HCT116 (cell line): ENCODE results near the gene KIAA0319L.

GRCh38 chr1:35556957-35557951 is at the start of gene KIAA0319L:
Gene KIAA0319L (minus strand): TSS chr1:35557403.
- RRBS = 1% methylated on average over 40 of the region's 76 CpGs

- RRBS = no CpG with 5 or more reads among the region's 7 CpGs
Measured at GRCh38 chr1:35566051-35566502, 7.0 kb upstream of the TFAP2E start.

- RRBS = no CpG with 5 or more reads among the region's 57 CpGs
Measured at GRCh38 chr1:35577284-35578095, 4.4 kb downstream of the TFAP2E start.

- RRBS = no CpG with 5 or more reads among the region's 3 CpGs
Measured at GRCh38 chr1:35751326-35751572, 18.5 kb downstream of the CLSPN start.

- RRBS = no CpG with 5 or more reads among the region's 3 CpGs
Measured at GRCh38 chr1:35854560-35855048, 28.4 kb upstream of the AGO1 start.

GRCh38 chr1:35855049-35856165 is 27.6 kb upstream of the AGO1 start:
- RRBS = no CpG with 5 or more reads among the region's 17 CpGs

- RRBS = 3% methylated on average over 5 of the region's 38 CpGs
Measured at GRCh38 chr1:35883549-35884381, 756 bp downstream of the AGO1 start.

DNA sequence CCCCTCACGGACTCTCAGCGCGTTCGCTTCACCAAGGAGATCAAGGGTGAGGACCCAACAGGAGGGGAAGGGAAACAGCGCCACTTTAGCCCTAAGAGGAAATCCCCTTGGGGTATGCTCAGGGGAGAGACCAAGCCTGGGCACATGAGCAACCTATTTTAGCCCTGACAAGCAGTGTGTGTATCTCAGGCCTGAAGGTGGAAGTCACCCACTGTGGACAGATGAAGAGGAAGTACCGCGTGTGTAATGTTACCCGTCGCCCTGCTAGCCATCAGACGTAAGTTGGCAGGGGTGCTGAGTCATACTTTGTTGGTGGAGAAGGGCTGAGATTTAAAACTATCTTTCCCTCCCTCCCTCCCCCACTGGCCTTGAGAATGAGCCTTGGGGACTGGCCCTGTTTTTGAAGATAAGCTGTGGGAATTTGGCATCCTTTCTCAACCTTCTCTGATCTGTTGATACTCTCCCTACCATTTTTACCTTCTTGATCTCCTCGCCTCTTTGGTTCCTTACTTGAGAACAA is 11.2 kb downstream of the AGO1 start:
- RRBS = no CpG with 5 or more reads among the region's 11 CpGs

GRCh38 chr1:36008298-36009208 is 75.3 kb upstream of the TEKT2 start:
- RRBS = no CpG with 5 or more reads among the region's 10 CpGs

DNA sequence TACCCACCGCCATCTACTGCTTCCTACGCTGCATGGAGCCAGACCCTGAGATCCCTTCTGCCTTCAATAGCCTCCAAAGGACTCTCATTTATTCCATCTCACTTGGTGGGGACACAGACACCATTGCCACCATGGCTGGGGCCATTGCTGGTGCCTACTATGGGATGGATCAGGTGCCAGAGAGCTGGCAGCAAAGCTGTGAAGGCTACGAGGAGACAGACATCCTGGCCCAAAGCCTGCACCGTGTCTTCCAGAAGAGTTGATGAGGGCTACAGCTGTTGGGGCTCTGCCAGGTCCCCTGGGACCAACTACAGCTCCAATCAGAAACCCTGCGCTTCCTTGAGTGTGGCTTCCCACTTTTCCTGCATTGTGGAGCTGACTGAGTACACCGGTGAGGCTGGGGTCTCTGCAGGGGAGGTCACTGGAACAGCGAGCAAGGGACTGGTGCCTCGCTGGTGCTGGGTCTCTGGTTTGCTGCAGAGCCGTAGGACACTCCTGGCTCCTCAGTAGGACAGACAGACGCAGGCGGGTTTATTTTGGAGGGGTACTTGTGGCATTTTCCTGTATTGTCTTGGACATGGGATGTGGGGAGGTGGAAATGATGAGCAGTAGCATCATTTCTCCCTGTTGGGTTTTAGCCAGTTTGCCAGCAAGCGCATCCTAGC is 4.6 kb downstream of the ADPRS start:
- RRBS = no CpG with 5 or more reads among the region's 12 CpGs

DNA sequence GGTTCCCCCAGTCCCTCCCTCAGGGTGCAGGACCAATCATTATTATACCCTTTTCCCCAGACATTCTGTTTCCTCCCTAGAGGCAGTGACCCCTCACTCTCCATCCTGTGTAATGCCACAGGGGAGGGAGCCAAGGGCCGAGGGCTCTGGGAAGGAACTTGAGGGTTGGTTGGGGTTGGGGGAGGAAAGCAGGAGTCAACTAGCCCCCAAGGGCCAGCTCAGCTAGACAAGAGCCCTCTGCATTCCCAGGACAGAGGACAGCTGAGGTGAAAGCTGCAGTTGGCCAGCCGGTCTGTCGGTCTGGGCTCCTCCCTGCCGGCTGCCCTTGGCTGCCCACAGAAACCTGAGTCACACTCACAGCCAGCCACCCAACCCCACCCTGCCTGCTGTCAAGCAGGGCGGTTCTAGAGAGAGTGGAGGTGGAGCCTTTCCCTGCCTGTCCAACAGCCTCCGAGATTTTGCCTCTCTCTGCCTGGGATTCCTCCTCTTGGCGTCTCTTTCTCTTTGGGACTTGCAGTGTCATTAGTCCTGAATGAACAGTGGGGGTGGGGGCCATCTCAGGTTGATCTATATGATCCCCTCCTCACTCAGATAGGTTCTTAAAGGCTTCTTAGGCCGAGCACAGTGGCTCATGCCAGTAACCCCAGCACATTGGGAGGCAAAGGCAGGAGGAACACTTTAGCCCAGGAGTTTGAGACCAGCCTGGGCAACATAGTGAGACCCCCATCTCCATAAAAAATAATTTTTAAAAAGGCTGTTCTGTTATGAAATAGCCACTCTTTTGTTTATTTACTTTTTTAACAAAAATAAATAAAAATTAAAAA is 1.6 kb upstream of the TRAPPC3 start:
- RRBS = no CpG with 5 or more reads among the region's 8 CpGs

- RRBS = no CpG with 5 or more reads among the region's 6 CpGs
Measured at GRCh38 chr1:36158096-36158579, 2.2 kb downstream of the MAP7D1 start.

GRCh38 chr1:36175115-36175861 is 19.3 kb downstream of the MAP7D1 start:
- RRBS = no CpG with 5 or more reads among the region's 4 CpGs

- RRBS = no CpG with 5 or more reads among the region's 9 CpGs
Measured at GRCh38 chr1:36190100-36190392, 34.1 kb downstream of the MAP7D1 start.

DNA sequence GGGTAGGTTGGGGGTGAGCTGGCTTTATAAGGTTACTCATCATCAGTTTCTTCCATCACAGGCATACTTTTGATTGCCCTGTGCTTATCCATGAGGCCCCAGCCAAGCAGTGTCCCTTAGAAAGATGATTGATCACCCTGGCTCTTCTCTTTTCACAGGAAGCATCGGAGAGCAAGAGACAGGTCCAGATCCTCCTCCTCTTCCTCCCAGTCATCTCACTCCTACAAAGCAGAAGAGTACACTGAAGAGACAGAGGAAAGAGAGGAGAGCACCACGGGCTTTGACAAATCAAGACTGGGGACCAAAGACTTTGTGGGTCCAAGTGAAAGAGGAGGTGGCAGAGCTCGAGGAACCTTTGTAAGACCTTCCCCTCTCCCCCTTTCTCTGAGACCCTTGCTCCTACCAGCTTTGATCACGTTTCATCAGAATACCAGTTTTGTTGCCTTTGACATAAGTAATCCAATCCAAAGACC is 5.4 kb upstream of the SH3D21 start:
- RRBS = no CpG with 5 or more reads among the region's 4 CpGs

GRCh38 chr1:36322122-36322503 is 1.3 kb downstream of the EVA1B start:
- RRBS = 30% methylated on average over 12 of the region's 33 CpGs

DNA sequence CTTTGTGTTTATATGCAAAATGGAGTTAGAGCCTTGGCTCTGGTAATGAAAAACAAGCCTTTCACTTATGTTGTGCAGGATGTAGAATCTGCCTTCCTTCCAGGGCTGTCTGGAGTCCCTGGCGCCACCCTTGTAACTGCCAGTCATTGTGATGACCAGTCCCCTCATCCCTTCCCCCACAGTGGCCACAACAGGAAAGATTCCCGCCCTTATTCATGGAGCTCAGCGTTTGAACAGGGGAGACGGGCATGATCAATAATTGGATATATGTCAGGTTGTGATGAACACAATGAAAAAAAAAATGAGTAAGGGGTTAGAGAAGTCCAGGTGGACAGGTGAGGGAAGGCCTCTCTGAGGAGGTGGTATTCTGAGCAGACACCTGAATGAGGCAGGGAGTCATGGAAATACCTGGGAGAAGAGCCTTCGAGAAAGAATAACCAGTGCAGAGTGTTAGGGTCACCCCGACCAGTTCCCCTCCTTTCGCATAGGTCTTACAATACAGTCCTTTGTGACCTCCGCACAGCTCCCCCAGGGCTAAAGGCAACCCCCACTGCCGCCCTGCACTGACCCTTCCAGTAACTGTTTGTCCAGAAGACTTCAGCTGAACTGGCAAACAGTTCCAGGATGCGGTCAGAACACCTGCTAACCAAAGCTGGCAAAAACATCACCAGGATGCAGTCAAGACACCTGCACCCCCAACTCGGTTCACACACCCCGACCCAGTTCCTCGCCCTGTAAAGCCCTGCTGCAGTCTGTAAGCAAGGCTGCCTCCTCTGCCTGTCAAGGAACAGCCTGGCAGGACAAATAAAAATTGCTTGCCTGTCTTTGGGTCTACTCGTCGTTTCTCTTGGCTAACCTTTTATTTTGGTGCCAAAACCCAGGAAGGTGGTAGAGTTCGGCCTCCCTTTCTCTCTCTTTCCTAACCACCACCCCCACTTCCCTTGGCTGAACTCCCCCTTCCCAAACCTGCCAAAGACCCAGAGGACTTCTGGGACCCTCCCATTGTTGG is 6.3 kb upstream of the EVA1B start:
- RRBS = no CpG with 5 or more reads among the region's 16 CpGs

DNA sequence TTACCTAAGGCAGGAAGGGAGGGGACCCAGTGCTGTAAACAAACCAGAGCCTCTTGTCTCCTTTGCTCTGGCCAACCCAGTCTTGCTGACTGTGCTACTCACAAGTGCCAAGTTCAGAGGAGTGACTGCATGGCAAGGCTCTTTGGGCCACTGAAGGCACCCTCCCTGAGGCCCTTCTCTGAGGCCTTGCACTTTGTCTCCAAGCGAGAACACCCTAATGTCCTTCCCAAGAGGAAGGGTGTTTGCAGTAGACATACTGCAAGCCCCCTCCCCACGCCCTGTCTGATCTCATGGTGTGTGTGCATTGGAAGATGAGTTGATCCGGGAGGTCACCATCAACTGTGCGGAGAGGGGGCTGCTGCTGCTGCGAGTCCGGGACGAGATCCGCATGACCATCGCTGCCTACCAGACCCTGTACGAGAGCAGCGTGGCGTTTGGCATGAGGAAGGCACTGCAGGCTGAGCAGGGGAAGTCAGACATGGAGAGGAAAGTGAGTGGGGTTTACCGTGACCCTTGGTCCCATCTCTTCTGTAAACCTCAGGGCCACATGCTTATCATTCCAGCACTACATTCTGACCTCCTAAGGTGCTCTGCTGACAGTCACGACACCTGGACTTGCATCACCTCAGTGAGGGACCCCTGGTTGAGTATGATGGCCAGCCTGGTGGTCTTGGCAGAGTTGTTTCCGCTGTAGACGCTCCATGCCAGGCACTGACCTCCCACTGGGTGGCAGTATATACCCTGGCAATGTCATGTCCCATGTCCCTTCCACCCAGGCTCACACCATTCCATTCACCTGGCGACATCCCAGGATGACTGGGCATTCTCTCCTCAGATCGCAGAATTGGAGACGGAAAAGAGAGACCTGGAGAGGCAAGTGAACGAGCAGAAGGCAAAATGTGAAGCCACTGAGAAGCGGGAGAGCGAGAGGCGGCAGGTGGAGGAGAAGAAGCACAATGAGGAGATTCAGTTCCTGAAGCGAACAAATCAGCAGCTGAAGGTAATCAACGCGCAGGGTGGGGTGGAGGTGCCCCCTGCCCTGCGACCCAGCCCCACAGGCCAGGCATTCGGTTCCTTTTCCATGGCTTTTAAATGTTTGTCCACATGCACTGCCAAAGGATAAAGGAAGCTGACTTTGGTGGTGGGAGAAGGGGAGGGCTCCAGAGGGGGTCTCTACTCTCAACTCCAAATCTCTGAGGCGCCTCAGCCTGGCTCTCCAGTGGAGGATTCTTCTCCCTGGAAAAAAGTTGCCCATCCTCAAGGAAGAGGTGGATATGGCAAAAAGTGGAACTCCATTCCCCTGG is 5.0 kb downstream of the DNALI1 start:
- RRBS = 97% methylated on average over 4 of the region's 29 CpGs

DNA sequence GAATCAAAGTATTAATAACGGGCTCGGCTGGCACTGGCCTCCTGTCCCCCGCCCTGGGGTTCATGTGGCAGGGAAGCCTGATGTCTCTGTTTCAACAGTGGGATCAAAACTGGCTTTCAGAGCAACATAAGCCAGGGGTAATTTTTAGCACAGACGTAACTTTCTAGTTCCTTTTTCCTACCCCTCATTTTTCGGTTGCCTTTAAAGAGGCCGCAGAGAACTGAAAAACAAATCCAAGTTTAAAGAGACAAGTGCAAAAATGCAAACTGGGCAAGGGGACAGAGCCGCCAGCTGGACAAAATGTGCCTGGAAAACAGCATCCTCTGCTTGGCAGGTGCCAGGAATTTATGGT is 14.0 kb downstream of the C1orf109 start:
- RRBS = no CpG with 5 or more reads among the region's 7 CpGs